H9 (cell line): ENCODE measurements around a stretch of chr2.

DNA sequence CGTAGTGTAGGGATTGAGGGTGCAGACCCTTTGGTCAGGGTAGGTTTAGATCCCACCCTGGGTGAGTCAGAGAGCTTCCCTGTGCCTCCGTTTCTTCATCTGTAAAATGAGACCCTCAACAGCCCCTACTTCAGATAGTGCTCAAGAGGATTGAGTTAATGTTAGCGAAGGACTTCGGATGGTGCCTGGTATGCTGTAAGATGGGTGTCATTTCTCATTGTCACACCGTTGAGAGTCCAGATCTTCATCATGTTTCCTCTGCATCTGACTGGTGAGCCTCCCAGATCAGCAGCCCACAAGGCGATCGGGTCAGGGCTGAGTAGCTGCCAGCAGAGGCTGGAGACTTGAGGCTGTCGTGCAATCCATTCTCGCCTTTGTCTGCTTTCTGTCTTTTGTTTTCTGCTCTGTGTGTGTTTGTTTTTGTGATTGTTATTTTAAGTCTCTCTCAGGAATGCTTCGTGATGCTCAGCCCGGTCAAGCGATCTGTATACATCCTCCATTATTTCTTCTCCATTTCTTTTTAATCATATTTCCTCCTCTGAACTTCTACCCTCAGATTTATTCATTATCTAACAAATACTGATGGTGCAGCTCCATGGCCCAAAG lies 95.9 kb downstream of the TGOLN2 start:
- PRO-cap: bidirectional peak, plus-strand start at position 437 of the sequence, minus-strand start at position 321 of the sequence

DNA sequence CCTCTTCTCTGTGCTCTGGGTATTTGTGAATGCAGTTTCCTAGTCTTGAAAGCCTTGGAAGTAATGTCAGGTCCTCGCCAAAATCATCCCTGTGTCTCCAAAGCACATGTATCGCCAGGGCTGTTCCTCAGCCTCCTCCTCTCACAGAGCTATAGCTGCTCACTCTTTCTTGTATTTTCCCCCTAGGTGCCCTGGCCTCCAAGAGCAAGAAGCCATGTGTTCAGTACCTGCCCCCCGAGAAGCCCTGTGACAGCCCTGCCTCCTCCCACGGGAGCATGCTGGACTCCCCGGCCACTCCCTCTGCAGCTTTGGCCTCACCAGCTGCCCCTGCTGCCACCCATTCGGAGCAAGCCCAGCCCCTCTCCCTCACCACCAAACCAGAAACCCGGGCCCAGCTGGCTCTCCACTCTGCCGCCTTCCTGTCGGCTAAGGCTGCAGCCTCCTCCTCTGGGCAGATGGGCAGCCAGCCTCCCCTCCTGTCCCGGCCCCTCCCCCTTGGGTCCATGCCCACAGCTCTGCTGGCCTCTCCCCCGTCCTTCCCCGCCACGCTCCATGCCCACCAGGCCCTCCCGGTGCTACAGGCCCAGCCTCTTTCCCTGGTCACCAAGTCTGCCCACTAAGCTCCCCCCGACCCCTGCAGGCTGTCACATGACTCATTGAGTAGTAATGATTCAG lies 18.8 kb downstream of the TGOLN2 start:
- PRO-cap: no peak

DNA sequence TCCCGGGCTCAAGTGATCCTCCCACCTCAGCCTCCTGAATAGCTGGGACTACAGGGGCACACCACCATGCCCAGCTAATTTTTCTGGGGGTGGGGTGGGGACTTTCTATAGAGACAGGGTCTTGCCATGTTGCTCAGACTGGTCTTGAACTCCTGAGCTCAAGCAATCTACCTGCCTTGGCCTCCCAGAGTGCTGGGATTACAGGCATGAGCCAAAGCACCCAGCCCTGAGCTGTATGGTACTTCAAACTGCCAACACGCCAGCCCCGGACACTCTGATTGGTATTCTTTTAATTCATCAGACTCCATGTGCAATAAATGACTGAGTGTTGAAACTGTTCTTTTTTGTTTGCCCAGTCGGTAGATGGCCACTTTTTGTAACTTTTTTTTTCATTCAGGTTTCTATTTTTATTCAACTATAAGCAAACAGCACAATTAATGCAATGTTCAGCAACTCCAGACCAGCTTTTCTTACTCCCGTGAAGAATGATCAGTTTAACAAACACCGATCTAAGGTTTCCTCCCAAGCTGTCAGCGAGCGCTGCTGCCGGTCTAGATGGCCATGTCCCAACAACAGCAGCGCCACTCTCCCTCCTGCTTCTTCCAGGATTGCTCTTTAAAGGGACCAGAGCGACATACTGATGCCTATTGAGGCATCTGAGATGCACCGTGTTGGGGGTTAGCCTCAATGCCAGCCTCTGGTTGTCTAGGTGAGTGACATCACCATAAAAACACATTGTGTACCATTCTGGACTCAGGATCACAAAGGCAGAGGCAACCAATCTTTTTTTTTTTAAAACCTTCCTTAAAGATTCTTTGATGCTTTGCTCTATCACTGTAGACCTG lies 12.5 kb upstream of the TGOLN2 start:
- PRO-cap: no peak

- PRO-cap: no peak
Measured at GRCh38 chr2:85421818-85422330, 3.4 kb downstream of the SH2D6 start.

GRCh38 chr2:85433079-85434442 lies 15.0 kb downstream of the SH2D6 start:
- PRO-cap: no peak

GRCh38 chr2:85468243-85469078 lies 49.9 kb downstream of the SH2D6 start:
- PRO-cap: no peak

GRCh38 chr2:85499883-85500762 lies 38.8 kb upstream of the MAT2A start:
- PRO-cap: no peak

DNA sequence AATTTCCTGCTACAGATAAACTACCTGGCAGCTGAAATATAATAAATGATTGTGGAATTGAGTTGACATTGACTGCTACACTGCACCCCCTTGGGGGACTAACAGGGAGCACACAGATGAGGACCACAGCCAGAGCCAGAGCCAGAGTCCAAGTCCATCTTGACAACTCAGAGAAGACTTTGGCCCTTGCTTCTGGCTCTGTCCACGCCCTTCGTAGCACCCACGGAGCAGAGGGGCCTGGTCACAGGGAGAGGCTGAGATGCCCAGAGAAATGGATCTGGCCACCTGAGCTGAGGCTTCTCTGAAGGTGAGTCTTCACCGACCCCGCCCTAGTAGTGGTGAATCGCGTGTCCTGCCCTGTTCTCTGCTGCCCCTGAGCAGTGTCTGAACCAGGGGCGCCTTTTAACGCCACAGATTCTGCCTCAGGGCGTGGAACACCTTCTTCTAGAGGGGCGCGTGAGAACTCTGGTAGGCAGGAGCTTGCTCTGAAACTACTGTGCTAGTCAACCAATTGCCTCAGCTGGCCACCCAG lies 35.7 kb upstream of the MAT2A start:
- PRO-cap: no peak

- PRO-cap: no peak
Measured at GRCh38 chr2:85524201-85525220, 14.5 kb upstream of the MAT2A start.

GRCh38 chr2:85540870-85541561 lies 2.0 kb downstream of the MAT2A start:
- PRO-cap: no peak

GRCh38 chr2:85541562-85541830 lies 2.5 kb downstream of the MAT2A start:
- PRO-cap: no peak

DNA sequence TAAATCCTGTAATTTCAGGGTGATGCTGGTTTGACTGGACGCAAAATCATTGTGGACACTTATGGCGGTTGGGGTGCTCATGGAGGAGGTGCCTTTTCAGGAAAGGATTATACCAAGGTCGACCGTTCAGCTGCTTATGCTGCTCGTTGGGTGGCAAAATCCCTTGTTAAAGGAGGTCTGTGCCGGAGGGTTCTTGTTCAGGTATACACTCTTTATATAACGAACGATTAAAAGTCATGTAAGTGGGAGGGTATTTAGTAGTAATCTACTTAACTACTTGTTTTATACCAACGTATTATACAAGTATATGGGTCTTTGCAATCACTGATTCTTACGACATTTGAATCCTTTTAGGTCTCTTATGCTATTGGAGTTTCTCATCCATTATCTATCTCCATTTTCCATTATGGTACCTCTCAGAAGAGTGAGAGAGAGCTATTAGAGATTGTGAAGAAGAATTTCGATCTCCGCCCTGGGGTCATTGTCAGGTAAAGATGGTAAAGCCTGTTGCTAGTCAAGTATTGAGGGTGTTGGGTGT lies 3.6 kb downstream of the MAT2A start:
- PRO-cap: no peak

- PRO-cap: no peak
Measured at GRCh38 chr2:85661959-85662431, 6.0 kb downstream of the SFTPB start.

- PRO-cap: unidirectional peak, minus-strand start at chr2:85679324
Measured at GRCh38 chr2:85678378-85679646, 10.8 kb upstream of the SFTPB start.

GRCh38 chr2:85681171-85681951 lies 12.8 kb upstream of the GNLY start:
- PRO-cap: no peak

DNA sequence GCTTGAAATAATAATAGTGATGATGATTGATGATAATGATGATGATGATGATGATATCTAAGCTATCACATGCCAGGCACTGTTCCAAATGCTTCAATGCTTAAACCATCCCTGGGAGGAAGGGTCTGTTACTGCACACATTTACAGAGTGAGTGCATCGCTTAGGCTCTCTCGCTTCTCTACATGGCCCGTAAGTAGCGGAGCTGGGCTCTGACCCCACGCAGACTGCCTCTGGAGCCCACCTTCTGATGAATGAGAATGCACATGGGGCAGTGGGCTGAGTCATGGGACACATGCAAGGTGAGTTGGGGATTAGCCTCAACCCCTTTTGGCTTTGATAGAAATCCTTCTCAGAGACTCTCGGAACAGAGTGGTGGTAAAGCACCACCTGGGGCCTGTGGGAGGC lies 15.6 kb downstream of the GNLY start:
- PRO-cap: no peak

GRCh38 chr2:85710905-85711928 lies 17.1 kb downstream of the GNLY start:
- PRO-cap: no peak

- PRO-cap: no peak
Measured at GRCh38 chr2:85712165-85712689, 18.1 kb downstream of the GNLY start.

DNA sequence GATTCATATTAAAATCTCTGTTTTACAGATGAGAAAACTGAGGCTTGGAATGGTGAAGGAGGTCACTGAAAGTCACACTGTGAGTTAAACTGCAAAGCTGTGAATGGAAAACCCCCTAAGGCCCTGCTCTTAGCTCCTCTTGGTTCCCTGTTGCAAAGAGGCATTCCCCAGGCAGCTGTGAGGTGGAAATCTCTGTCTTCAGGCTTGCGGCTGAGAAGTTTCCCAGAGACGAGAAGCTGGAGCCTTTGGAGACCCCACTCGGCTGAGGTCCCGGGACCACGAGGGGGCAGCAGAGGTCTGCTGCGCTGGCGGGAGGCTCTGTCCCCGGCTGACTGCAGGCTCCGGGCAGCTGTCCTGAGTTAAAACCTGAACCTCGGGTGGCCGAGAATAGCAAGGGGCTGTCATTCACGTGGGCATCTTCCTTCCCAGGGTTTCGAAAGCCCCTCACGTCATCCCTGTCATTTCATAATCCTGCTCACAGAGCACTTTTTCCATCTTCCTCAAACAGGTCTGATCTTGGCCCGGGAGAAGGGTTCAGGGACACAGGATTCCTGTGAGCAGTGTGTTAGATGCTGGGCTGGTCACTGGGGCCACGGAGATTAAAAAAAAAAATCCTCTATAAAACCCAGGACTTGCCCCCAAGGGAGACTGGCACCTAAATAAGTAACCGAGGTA lies 24.8 kb upstream of the ATOH8 start:
- PRO-cap: no peak

DNA sequence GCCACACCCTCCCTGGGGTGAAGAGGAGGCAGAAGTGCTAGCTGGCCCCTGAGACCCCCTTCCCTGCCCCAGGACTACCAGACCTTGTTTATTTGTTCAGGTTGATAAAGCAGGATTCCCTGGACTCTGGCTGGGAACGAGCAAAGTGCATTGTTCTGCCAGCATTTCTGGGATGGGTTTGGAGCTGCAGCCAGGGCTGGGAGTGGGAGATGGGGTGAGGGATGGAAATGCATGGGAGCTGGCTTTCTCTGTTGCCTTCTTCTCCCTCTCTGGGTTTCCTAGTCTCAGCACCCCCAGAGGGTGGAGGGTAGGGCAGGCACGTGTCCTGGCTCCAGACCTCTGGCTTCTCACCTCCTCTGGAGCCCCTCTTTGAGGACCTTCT lies 7.9 kb downstream of the ATOH8 start:
- PRO-cap: no peak